Measurements from ENCODE around the genes ANKZF1 and STK16.

DNA sequence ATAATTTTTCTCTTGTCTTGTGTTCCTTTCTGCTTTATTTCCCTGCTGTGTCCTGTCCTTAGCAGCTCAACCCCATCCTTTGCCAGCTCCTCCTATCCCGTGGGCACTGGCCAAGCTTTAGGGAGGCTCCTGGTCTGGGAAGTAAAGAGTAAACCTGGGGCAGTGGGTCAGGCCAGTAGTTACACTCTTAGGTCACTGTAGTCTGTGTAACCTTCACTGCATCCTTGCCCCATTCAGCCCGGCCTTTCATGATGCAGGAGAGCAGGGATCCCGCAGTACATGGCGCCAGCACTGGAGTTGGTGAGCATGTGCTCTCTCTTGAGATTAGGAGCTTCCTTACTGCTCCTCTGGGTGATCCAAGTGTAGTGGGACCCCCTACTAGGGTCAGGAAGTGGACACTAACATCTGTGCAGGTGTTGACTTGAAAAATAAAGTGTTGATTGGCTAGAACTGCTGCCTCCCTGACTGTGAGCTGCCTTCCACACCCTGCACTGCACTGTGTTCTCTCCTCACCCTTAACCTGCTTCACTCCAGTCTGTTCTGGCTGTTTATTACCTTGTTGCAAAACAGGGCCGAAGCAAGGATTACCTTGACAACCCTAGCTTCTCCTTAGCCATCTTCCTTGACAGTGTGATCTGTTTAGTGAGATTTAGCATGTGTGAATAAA, 5.1 kb downstream of the RETREG2 start:
- RRBS, result no CpG with 5 or more reads among the region's 5 CpGs

DNA sequence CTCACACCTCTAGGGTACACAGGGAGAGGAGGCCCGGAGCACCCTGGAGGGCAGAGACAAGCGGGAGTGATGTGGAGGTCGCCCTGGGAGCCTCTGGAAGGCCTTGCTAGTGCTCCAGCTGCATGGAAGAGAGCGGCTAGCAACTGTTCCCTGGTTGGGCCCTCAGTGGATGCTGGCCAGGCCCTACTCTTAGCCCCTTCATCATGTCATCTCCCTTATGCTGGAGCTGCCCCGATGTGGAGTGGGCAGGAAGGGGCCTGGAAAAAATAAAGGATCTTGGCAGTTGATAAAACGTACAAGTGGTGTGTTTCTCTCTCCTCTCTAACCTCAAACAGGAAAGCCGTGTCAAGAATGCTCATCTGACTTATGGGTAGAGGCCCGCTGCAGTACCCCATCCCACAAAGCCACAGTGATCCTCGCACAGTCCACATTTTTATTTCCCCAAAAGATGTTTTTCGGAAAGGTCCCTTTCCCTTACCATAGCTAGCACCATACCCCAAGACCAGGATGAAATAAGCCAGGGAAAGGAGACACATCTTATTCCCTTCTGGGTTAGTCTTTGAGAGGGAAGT, 2.9 kb downstream of the ZFAND2B start:
- RRBS, result no CpG with 5 or more reads among the region's 10 CpGs

- RRBS, result 94% methylated on average over 2 of the region's 28 CpGs
Observed at GRCh38 chr2:219223876-219224522, 5.2 kb upstream of the ABCB6 start.

DNA sequence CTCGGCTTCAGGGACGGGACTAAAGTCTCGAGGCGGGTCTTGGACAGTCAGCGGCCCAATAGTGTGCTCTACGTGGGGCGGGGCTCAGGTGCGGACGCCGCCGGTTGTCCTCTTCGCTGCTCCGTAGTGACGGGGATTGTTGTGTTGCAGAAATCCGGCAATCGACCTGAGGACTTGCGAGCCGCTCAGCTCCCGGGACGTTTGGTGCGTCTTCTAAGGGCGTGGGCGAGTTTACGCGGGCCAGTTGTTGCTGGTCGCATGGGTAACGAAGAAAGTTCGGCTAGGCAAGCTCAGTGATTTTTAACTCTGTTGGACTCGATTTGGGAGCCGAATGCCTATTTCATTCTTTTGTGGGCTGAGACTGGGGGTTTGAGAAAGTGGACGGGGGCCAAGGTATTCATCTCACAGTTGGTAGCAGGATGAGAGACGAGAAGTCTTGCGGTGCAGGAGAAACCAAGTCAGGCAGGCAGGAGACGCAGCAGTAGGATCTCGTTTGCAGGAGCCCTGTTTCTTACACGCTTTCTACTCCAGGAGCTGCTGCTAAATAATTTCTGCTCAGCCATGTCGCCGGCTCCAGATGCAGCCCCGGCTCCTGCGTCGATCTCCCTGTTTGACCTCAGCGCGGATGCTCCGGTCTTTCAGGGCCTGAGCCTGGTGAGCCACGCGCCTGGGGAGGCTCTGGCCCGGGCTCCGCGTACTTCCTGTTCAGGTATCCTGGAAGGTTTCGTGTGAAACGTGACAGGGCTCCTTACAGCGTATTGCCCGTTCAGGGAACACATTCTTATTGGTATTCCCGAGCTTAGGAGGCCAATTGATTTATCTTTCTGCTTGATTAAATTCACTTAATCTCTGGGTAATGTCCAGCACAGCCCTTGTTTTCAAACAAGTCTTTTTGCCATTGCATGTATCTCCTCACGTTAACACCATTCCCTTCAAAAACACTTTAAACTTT, at the start of gene ANKZF1:
Gene ANKZF1 (plus strand): TSS at position 110 of the 952 bp plus-strand sequence.
- RRBS, result 1% methylated on average over 18 of the region's 55 CpGs

DNA sequence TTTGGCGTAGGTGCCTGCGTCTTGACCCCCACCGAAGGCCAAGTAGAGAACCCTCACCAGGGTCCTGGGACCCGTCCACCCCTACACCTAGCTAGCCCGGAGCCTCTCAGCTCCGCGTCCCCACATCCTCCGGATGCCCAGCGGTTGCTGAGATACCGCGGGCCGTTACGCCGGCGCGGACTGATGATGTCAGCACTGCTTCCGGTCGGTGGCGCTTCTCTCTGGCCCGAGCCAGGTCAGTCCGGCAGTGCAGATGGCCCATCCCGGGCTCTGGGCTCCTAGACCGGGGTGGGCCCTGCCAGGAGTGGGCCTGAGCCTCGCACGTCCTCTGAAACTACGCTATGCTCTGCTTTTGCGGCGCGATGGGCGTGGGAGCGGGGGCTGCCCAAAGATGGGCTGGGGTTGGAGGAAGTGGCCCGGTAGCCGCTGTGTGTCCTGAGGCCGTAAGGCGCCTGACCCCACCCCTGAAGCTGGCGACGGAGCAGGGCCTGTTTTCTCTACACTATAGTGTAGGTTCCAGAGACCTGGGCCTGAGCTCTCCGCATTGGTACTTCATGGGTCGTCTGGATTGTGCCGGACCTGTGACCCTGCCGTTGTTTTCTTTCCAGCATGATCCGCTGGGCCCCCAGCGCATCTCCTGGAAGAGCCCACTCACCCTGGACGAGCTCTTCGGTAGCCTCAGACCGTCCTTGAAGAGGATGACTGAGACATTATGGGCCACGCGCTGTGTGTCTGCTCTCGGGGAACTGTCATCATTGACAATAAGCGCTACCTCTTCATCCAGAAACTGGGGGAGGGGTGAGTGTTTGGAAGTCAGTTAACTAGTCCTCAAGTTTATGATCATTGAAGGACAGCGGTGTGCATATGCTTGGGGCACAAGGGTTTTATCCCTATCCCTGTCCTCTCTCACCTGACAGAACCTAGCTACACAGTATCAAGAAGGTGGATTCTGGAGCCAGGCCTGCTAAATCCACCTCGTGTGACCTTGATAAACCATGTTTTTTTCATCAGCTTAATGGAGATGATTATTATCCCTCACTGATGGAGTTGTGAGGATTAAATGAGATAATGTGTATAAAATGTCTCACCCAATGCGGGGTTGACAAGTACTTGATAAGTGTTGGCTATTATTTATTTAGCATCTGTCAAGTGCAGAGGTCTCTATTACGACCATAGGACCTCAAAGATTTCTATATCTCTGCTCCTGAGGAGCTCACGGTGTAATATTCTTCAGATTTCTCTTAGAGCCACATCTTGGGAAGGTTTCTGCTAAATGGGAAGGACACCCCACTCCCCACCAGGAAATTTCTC, at the start of gene STK16:
Gene STK16 (plus strand): TSS at position 192 of the 1,311 bp plus-strand sequence.
- RRBS, result no CpG with 5 or more reads among the region's 55 CpGs

DNA sequence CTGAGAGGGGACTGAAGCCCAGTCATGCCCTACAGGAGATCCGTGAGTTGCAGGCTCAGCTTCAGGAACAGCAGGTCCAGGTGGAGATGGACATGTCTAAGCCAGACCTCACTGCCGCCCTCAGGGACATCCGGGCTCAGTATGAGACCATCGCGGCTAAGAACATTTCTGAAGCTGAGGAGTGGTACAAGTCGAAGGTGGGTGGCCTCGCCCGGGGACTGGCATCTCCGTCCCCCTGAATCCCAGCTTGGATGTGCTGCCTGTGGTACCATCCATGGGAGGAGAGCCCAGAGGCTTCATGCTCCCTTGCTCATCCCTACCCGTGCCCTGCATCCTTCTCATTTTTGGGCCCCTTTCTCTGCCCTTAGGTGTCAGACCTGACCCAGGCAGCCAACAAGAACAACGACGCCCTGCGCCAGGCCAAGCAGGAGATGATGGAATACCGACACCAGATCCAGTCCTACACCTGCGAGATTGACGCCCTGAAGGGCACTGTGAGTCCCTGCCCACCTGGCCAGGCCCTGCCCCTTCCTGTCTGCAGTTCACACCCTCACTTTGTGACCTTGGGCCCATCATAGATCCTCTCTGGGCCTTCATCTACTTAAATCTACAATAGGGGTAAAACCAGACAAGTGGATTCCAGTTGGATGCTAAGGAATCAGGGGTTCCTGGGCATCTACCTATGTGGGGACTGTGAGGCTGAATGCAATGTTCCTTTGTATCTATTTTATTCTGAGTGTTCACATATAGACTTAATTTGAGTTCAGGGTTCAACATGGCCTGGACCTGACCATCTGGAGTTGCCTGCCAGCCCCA, 2.5 kb downstream of the DES start:
- RRBS, result 96% methylated on average over 6 of the region's 16 CpGs

- RRBS, result 20% methylated on average over 2 of the region's 12 CpGs
Observed at GRCh38 chr2:219459474-219460150, 25.0 kb downstream of the SPEG start.

DNA sequence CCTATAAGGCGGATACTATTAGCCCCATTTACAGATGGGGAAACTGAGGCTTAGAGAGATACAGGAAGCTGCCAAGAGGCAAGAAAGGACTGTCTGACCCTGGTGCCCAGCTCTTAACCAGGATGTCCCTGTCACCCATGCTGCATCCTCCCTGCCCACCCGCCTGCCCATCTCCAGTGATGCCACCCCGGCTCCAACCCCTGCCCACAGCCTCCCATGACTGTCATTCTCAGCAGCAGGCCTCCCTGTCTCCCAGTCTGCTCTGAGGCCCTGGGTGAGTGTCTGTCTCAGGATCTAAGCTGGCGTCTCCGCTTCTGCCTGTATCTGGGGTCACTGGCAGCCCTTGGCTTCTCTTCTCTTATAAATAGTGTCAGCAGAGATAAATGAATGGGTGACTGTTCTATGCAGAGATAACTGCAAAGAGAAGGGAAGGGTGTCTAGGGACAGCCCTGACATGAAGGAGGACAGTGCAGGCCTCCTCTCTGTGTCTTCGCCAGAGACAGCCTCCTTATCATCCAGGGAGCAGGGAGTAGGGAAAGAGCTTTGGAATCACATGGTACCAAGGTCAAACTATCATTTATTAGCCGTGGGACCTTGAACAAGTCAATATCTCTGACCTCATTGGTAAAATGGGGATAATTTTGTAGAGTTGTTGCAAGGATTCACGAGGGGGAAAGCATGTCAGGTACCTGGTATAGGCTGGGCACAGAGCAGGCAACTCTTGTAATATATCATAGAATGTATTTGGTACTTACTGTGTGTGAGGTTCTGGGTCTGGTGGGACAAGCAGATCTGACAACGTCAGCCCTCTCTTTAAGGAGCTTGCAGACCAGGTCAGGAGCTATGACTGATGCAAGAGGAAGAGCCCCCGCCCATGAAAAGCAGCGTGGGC, 25.5 kb upstream of the SPEGNB start:
- RRBS, result no CpG with 5 or more reads among the region's 11 CpGs

- RRBS, result 61% methylated on average over 3 of the region's 7 CpGs
Observed at GRCh38 chr2:219520013-219520395, 5.7 kb downstream of the ASIC4 start.

- RRBS, result no CpG with 5 or more reads among the region's 6 CpGs
Observed at GRCh38 chr2:219525737-219526313, 11.5 kb downstream of the ASIC4 start.

DNA sequence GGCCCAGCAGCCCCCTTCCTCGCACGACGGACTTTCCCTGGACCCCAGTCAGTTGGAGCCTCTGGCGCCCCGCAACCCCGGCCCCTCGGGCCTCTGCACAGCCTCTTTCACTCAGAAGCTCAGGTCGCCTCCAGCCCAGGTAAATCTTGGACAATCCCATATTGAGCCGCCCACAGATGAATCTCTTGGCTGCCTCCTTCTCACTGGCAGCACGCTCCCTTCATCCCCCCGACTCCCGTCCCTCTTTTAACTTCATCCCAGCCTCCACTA, 346 bp downstream of the TMEM198 start:
- RRBS, result 3% methylated on average over 6 of the region's 12 CpGs

GRCh38 chr2:219645620-219646109, 18.2 kb downstream of the SLC4A3 start:
- RRBS, result no CpG with 5 or more reads among the region's 6 CpGs

GRCh38 chr2:220935829-220936186, 636.3 kb downstream of the EPHA4 start:
- RRBS, result no CpG with 5 or more reads among the region's 4 CpGs

DNA sequence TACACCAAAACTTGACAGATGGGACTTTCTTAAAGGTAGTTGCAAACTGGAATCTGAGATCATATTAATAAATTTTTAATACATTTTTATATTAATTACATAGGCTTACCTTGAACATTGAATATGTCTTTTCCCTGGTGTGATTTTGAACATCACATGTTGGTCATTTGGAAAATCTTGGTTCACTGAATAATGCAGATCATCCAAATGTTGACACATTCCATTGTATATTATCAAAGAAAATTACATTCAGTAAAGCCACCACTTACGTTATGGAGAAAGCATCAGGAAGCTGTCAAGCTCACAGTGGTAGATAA, 597.0 kb downstream of the EPHA4 start:
- RRBS, result no CpG with 5 or more reads among the region's 1 CpG

GRCh38 chr2:221517306-221518145, 54.6 kb downstream of the EPHA4 start:
- RRBS, result no CpG with 5 or more reads among the region's 9 CpGs

GRCh38 chr2:221518146-221519353, 53.6 kb downstream of the EPHA4 start:
- RRBS, result no CpG with 5 or more reads among the region's 10 CpGs

DNA sequence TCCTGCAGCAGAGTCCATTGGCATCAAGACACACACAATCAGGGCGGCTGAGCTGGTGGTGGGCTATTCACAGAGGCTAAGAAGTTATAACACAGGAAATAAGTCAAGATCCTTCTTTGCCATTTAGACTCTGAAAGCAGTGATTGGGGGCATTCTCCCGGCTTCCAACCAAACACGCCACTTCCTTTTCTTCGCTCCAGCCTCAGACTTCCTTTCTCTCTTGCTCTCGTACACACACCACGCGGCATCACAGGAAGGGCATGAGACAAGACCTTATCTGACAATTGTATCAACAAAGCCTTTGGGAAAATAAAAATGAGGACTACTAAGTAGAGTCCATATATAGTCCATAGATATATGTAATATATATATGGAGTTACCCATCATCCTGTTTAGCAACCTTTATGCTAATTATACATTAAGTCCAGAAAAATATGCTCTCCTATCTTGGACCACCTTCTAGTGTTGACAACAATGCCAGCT, 72.1 kb downstream of the MOGAT1 start:
- RRBS, result no CpG with 5 or more reads among the region's 7 CpGs

- RRBS, result no CpG with 5 or more reads among the region's 4 CpGs
Observed at GRCh38 chr2:222862101-222862637, 1.3 kb downstream of the ACSL3 start.

GRCh38 chr2:222870436-222871182, 9.8 kb downstream of the ACSL3 start:
- RRBS, result no CpG with 5 or more reads among the region's 7 CpGs